Measurements from ENCODE around the genes CLIC5, CD2AP and PTCHD4.

GRCh38 chr6:45420507-45421212, 42.9 kb upstream of the SUPT3H start:
CAGE:
- cytosol, long polyA minus RNA = no peak
- cytosol, long polyA plus RNA = no peak
- long polyA plus RNA = no peak
- nucleus, long polyA minus RNA = no peak
- nucleus, long polyA plus RNA = no peak

DNA sequence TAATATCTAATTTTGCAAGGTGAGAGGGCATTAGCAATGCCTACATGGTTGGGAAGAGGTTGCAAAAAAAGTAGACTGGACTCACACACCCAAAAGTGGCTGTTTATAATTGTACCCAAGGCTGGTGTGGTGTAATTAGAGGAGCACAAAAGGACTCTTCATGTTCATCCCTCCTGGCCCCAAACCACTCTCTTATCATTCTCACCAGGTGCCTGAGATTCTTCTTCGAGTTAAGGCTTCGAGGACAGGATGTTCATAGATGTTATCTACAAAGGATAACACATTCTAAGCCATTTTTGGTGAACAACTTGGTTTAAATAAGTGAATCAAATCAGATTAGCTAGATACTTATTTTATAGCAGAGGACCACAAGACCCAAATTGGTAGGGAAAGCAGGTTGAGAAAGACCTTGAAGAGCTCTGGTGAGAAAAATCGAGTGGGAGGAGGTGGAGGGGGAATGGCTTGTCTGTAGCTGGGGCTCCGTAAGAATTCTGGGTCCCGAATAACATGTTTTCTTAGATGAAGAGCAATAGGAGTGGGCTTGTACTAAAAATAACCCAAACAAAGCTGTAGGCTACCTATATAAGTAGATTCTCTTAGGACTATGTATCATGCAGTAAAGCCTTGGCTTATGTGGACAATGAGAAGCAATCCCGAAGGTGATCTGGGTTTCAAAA, 73.2 kb upstream of the SUPT3H start:
CAGE:
- cytosol, long polyA minus RNA = no peak
- cytosol, long polyA plus RNA = no peak
- long polyA plus RNA = no peak
- nucleus, long polyA minus RNA = no peak
- nucleus, long polyA plus RNA = no peak

CAGE:
- cytosol, long polyA minus RNA = no peak
- cytosol, long polyA plus RNA = no peak
- long polyA plus RNA = no peak
- nucleus, long polyA minus RNA = no peak
- nucleus, long polyA plus RNA = no peak
These were observed 161.0 kb upstream of the SUPT3H start for GRCh38 chr6:45538621-45539209.

DNA sequence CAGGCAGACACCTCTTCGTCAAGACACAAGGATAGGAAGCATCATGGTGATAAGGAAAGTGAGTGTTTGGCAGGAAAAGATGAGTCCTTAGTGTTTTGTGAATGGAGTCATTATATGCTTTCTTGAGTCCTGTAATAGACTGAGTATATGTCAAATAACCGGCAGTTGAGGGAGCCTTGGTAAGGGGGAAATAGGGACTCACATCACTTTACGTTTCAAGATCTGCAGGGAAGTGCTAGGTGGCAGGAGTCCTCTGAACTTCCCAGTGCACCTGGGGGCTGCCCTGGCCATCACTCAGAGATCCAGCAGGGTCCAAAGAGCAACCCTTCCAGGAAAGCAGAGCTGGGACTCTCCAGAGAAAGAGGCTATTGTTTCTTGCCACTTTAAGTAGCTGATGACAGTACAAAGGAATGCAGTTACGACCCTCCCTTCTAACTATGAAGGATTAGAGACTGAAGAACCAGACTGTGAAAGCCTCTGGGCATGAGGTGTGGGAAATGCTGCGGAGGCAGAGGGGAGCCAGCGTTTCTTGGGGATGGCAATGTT, 189.0 kb upstream of the SUPT3H start:
CAGE:
- cytosol, long polyA minus RNA = no peak
- cytosol, long polyA plus RNA = no peak
- long polyA plus RNA = no peak
- nucleus, long polyA minus RNA = no peak
- nucleus, long polyA plus RNA = no peak

DNA sequence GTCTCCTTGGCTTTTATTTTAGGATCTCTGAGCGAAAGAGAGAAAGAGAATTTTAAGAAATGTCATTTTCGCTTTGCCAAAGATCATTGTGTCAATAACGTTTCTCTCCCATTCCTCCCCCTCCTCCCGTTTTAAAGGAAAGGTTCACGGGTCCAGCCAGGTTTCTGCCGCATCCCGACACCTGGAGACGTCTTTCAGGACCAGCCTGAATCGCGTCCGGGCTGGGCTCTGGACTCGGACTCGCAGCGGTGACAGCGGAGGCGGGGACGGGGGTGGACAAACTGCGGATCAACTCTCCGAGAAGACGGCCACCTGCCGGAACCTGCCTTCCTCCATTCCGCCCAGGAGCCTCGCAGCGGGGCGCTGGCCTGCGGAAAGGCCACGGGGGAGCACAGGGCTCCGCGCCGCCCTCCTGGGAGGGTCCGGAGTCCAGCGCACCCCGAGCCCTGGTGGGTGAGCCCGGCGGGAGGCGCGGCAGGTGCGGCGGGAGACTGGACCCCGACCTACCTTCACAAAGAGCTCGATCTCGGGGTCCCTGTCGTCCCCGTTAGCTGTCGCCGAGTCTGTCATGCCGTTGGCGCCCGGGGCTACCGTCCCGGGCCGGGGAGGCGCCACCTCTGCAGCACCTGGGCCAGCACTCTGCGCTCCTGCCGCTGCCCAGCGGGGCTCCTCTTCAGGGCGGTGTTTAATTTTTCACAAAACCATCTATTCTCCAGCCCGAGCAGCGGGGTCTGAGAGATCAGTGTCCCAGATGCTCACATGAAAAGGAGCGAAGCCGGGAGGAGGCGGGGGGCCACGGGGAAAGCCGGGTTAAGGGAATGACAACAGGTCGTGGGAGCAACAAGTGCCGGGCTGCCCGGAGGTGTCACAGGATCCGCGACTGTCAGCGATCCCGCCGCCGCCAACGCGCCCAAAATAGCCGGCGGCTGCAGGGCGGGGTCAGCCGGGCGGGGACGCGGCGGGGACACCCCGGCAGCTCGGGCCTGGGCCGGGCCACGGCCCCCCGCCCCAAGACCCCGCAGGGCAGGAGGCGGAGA, at the start of gene CLIC5:
CLIC5 (minus strand) TSS at position 888 of the 1,037 bp plus-strand sequence.
CAGE:
- cytosol, long polyA minus RNA = no peak
- cytosol, long polyA plus RNA = no peak
- long polyA plus RNA = no peak
- nucleus, long polyA minus RNA = no peak
- nucleus, long polyA plus RNA = no peak

GRCh38 chr6:46098545-46099135, 31.1 kb upstream of the ENPP4 start:
CAGE:
- cytosol, long polyA minus RNA = no peak
- cytosol, long polyA plus RNA = no peak
- long polyA plus RNA = no peak
- nucleus, long polyA minus RNA = no peak
- nucleus, long polyA plus RNA = no peak

DNA sequence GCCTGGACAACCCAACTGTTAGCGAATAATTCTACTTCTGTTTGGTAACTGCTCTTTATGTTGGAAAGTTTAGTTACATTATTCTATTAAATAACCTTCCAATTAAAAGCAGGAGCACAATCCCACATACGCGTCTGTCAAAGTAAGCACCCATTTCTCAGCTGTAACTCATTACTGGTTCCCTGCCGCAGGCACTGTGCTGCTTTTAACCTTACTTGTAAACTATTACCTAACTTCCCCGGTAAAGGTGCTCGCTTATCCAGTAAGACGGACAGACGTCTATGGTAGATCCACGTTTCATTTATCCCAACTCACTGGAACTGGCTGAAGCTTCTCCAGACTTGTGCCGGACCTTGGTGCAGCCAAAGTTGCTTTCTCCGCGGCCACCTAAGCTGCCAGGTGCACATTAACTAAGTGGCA, 504 bp upstream of the ENPP4 start:
CAGE:
- cytosol, long polyA minus RNA = no peak
- cytosol, long polyA plus RNA = no peak
- long polyA plus RNA = no peak
- nucleus, long polyA minus RNA = no peak
- nucleus, long polyA plus RNA = no peak

DNA sequence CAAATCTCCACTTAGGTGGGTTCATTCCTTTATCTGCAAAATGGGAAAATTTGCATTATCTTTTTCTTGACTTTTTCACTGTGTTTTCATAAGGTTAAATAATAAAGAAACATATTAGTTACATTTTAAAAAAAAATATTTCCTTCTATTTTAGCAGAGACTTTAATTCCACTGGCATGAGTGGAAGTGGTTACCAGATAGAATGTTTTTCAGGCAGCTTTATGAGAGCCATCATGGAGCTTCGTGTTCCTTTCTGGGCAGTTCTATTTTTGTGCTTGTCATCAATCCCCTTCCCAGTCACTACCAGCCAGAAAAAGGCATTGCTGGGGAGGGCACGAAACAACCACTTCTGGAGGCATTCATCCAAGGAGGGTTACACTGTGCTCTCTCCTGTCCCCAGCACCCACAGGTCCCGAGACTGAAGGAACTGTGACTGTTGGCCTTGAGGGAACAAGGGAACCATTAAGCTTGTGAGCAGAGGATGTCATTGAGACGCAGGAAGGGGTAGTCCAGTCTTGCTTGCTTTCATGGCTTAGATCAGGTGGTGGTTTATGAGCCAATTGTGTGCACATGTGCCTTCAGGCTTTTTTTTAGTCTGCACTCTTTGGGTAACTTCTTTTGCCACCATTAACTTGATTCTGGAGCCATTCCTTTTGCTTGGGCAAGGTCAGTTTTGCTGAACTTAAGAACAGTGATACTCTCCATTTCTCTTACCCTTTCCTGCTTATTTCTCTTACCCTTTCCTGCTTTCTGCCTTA, 20.1 kb upstream of the ENPP5 start:
CAGE:
- cytosol, long polyA minus RNA = no peak
- cytosol, long polyA plus RNA = no peak
- long polyA plus RNA = no peak
- nucleus, long polyA minus RNA = no peak
- nucleus, long polyA plus RNA = no peak

CAGE:
- cytosol, long polyA minus RNA = no peak
- cytosol, long polyA plus RNA = no peak
- long polyA plus RNA = no peak
- nucleus, long polyA minus RNA = no peak
- nucleus, long polyA plus RNA = no peak
These were observed 79.6 kb downstream of the RCAN2 start for GRCh38 chr6:46411584-46412099.

DNA sequence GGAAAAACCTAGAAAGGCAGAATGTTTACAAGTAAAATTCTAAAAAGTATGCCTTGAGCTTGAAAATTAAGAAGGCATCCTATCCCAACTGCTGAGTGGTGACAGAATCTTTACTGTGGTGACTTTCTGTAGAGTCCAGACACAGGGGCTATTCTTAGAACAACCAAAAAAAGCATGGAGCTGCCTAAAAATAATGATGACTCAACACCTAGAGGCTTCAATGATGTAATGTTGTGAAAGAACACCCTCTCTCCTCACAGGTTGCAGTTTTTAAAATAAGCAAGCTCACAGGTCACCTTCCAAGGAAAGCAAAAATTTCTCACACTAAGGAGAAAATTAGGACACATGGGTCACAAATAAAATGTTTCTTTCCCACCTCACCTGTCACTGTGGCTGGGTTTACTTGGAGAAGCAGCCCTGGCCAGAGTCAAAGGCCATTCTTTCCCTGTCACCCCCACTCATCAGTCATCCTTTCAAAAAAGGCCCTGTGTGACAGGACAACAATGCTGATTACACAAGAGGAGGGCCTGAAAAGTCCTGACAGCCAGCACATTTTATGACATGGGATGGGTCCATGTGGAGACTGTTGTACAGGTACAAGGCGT, 53.5 kb downstream of the RCAN2 start:
CAGE:
- cytosol, long polyA minus RNA = no peak
- cytosol, long polyA plus RNA = no peak
- long polyA plus RNA = no peak
- nucleus, long polyA minus RNA = no peak
- nucleus, long polyA plus RNA = no peak

DNA sequence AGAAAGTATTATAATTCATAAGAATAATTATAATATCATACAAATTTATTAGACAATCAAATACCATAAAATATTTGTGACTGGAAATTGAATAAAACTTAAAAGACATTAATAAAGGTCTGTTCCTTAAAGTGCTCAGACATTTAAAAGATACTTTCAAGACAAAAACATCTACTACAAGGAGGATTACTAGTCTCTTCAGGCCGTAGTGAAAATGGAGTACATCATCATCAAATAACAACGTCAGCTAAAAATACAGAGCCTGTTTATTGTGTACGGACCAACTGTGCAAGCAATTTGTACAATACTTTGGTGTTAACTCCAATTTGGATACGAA, 940 bp downstream of the CYP39A1 start:
CAGE:
- cytosol, long polyA minus RNA = no peak
- cytosol, long polyA plus RNA = no peak
- long polyA plus RNA = no peak
- nucleus, long polyA minus RNA = no peak
- nucleus, long polyA plus RNA = no peak

CAGE:
- cytosol, long polyA minus RNA = no peak
- cytosol, long polyA plus RNA = no peak
- long polyA plus RNA = no peak
- nucleus, long polyA minus RNA = no peak
- nucleus, long polyA plus RNA = no peak
These were observed 11.2 kb upstream of the TDRD6 start for GRCh38 chr6:46676547-46676791.

DNA sequence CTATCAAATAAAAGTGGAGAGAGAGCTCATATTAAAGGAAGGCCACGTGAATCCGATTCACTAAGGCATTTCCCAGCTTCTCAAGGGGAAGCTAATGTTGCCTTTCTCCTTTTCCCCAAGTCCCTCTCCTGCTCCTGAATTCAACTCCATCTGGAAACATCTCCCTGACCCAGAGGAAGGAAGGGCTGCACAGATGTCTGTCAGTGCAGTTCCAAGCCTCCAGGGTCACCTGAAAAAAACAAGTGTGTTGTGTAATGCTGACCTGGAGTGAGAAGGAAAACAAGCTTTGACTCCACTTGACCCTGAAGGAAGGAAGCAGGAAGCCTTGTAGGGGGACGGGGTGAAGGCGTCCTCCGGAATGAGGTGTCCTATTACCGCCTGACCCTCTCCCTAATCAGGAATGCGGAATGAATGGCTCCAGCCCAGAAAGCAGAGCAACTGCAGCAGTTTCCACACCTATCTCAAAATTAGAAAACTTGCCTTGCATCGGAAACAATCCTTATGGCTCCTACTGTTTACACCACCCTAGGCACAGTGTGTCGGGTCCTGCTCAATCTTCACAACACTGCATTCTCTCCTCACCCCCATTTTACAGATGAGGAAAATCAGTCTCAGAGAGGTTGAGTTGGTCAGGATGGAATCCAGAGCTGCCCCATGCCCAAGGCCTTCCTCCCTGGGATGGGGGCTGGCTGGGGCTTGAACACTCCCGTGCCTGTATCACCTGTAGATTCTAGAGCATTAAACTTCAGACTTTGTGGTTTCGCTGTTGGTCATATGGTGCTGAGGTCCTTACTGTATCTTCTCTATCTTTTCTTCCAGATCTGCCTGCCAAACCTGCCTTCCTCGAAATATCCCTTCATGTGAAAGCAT, 14.1 kb upstream of the ADGRF5 start:
CAGE:
- cytosol, long polyA minus RNA = no peak
- cytosol, long polyA plus RNA = no peak
- long polyA plus RNA = no peak
- nucleus, long polyA minus RNA = no peak
- nucleus, long polyA plus RNA = no peak

GRCh38 chr6:47016000-47016980, 25.8 kb downstream of the ADGRF1 start:
CAGE:
- cytosol, long polyA minus RNA = no peak
- cytosol, long polyA plus RNA = no peak
- long polyA plus RNA = no peak
- nucleus, long polyA minus RNA = no peak
- nucleus, long polyA plus RNA = no peak

CAGE:
- cytosol, long polyA minus RNA = no peak
- cytosol, long polyA plus RNA = no peak
- long polyA plus RNA = no peak
- nucleus, long polyA minus RNA = no peak
- nucleus, long polyA plus RNA = no peak
These were observed 7.3 kb downstream of the ADGRF1 start for GRCh38 chr6:47034770-47035389.

CAGE:
- cytosol, long polyA minus RNA = no peak
- cytosol, long polyA plus RNA = no peak
- long polyA plus RNA = no peak
- nucleus, long polyA minus RNA = no peak
- nucleus, long polyA plus RNA = no peak
These were observed 70.4 kb upstream of the CD2AP start for GRCh38 chr6:47407146-47407696.

GRCh38 chr6:47413816-47414414, 63.7 kb upstream of the CD2AP start:
CAGE:
- cytosol, long polyA minus RNA = no peak
- cytosol, long polyA plus RNA = no peak
- long polyA plus RNA = no peak
- nucleus, long polyA minus RNA = no peak
- nucleus, long polyA plus RNA = no peak

CAGE:
- cytosol, long polyA minus RNA = no peak
- cytosol, long polyA plus RNA = no peak
- long polyA plus RNA = start-site peak on the plus strand at chr6:47477723-47477850, 116 and 64 reads in 2 replicates
- nucleus, long polyA minus RNA = start-site peak on the plus strand at chr6:47477759-47477797, 28 reads
- nucleus, long polyA plus RNA = start-site peak on the plus strand at chr6:47477759-47477810, 128 and 98 reads in 2 replicates
These were observed at the start of gene CD2AP for GRCh38 chr6:47477324-47477857. Gene CD2AP, plus strand, starts transcription at chr6:47477789.

GRCh38 chr6:47554460-47554996, 76.9 kb downstream of the CD2AP start:
CAGE:
- cytosol, long polyA minus RNA = no peak
- cytosol, long polyA plus RNA = no peak
- long polyA plus RNA = no peak
- nucleus, long polyA minus RNA = no peak
- nucleus, long polyA plus RNA = no peak

GRCh38 chr6:48110855-48111521, at the start of gene PTCHD4:
Gene PTCHD4, minus strand, starts transcription at chr6:48111197.
CAGE:
- cytosol, long polyA minus RNA = no peak
- cytosol, long polyA plus RNA = no peak
- long polyA plus RNA = no peak
- nucleus, long polyA minus RNA = start-site peak on the minus strand at chr6:48111141-48111161, 23 reads
- nucleus, long polyA plus RNA = start-site peak on the minus strand at chr6:48111149-48111182, 23 and 41 reads in 2 replicates